Pericardium fibroblast (primary cell): ENCODE measurements around the gene BCR.

DNA sequence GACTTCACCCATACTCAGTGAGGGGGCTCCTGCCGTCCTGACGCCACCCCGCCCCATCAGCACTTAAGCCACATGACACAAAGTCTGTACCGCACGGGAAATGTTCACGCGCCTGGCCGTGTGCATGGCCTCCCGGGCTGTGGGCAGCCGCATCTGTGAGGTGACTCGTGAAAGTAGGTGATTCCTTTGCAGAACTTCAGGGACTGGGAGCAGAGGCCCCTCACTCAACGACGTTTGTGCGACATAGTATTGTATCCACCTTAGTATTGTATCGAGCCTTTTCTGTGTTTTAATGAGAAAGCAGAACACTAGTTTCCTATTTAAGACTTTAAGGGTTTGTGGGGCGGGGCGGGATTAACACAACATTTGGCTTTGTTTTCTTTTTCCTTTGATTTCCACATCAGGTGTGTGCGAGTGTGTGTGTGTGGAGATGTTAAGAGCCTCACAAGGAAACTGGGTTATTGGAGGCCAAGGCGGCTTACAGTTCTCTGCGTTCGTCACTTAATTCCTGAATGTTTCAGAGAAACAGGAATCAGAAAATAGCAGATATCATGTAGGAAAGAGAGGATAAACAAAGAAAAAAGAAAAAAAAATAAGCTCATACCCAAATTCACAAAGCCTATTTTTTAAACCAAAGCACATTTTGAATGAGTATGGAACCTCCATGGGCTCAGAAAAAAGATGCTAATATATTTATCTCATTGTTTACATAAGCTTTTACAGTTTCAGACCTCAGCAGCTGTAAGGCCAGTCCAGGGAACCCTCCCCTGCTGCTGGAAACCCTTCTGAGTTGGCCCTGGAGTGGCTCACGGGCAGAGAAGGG, 18.1 kb upstream of the TMEM191C start:
- RAMPAGE, long total RNA, result no peak

- RAMPAGE, long total RNA, result no peak
These were observed 205 bp downstream of the TMEM191C start for GRCh38 chr22:21467438-21467745.

GRCh38 chr22:21650913-21651356, 8.8 kb downstream of the SDF2L1 start:
- RAMPAGE, long total RNA, result no peak

DNA sequence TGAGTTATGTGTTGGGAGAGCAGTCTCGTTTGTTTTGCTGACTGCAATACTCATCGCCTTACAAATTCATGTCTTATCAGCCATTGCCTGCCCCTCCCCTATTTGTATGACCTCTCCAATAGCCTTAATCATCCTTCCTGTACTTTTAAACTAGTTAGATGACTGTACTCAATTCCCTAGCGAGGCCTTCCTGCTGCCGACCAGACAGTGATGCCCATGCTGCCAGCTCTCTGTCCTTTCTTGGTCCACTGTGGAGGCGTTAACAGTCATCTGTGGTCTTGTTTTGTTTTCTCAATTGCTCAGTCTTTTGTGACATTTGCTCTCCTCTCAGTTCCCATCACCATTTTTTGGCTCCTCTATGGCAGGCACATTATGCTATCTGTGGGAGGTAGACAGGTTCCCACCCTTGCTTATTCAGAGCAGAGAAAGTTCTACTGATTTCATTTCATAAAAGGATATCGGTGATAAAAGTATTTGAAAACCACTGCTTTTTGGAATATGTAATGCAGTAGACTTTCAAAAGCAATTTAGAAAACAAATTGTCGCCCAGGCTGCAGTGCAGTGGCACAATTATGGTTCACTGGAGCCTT, 20.4 kb upstream of the YPEL1 start:
- RAMPAGE, long total RNA, result no peak

DNA sequence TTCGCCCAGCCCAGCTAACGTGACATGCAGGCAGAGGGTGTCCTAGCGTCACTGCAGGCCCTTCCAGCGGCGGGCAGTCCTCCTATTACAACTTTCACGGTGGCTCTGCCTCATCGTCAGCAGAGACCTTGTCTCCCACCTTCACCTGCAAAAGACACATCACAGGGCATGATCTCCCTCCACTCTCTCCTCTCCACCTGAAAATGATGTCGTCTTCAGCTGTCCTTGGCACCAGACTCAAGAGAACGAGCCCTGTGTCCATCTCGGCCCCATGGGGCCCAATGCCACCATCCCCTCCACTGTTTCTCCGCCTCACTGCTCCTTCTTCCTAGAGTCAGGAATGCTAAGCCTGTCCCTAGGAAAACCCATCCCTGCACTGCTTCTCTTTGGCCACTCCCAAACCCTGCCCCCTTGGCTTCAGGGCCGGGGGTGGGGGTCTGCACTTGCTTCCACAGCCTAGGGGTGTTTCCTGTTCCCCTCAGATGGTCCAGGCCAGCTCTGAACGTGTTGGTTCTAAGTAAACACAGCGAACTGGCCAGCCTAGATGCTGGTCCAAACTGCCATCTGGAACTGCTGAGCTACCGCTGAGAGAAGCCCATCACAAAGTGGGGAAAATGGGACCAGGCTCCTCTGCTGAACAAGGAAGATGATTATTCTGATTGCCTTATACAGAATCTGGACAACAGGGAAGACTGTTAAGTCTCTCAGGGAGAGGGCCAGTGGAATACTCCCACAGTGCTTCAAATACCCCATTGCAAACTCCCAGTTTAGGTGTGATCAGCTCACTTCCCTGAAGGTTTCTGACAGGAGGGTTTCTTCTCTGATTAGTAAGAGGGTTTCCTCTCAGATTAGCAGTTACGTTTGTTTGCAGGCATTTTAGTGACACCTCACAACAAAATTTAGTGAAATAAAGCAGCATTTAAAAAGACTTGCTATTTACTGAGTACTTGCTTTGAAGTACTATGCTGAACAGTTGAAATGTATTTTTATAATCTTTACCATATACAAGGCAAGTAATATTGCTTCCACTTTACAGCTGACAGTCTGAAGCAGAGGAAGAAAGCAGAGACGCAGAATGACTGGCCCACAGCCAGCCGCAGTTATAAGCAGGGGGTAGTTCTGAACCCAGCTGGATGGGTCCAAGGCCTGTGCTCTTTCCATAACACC, 23.5 kb upstream of the YPEL1 start:
- RAMPAGE, long total RNA, result no peak

DNA sequence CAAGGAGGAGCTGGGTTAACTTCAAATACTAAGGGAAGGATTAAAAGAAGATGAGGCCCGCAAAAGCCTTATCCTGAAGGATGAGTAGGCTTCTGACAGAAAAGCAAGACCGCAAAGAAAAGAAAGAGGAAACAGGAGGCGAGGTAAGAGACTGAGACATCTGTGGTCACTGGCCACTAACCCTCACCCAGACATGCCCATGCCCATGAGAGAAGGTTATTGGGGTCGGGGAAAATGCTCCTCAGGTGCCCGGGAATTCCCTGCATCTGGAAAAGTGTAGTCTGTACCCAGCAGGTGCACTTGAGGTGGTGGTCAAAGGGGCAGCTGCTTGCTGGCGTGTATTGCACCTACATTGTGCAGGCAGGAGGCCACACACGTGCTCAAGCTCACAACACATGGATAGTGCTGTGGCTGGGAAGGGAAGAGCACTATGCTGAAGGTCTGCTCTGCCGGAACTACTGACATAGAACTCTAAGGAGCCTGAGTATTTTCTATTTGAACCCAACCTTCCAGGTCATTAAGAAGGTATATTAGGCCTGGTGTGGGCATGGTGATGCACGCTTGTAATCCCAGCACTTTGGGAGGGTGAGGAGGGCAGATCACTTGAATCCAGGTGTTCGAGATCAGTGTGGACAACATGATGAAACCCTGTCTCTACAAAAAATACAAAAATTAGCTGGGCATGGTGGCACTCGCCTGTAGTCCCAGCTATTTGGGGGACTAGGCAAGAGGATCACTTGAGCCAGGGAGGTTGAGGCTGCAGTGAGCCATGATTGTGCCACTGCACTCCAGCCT, 50.2 kb downstream of the MAPK1 start:
- RAMPAGE, long total RNA, result no peak

DNA sequence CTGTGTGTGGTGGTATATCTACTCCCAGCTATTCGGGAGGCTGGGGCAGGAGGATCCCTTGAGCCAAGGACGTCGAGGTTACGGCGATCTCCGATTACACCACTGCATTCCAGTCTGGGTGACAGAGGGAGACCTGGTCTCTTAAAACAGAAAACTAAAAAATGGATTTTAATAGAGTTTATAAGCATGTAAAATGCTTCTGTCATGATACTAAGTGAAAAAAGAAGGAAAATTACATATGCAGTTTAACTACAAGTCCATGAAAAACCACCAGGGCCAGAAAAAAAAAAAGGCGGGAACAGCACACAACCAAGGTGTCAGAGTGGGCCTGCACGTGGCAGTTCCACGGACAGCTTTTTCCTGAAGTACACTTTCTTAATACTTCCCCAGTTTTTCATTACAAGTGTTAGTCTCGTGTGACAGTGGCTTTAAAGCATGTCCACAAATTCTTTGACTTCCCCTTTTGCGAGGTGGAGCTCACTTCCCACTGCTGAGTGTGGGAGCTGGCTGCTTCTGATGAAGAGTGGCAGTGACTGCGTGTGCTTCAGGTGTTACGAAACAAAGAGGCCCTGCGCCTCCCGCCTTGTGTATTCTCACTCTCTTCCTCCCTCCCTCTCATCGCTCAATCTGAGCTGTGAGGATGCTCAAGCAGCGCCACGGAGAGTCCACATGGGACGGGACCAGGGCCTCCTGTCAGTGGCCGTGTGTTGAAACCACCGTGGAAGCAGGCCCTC, 16.5 kb downstream of the PPM1F start:
- RAMPAGE, long total RNA, result no peak

- RAMPAGE, long total RNA, result start-site peak on the plus strand at chr22:21938225-21938331, 50 and 36 reads in 2 replicates
These were observed 14.7 kb downstream of the PPM1F start for GRCh38 chr22:21937724-21938522.

GRCh38 chr22:21960096-21961131, 7.8 kb upstream of the PPM1F start:
- RAMPAGE, long total RNA, result no peak

- RAMPAGE, long total RNA, result no peak
These were observed 41.1 kb upstream of the TOP3B start for GRCh38 chr22:22023612-22024111.

GRCh38 chr22:22156680-22157533, 87.7 kb upstream of the VPREB1 start:
- RAMPAGE, long total RNA, result no peak

DNA sequence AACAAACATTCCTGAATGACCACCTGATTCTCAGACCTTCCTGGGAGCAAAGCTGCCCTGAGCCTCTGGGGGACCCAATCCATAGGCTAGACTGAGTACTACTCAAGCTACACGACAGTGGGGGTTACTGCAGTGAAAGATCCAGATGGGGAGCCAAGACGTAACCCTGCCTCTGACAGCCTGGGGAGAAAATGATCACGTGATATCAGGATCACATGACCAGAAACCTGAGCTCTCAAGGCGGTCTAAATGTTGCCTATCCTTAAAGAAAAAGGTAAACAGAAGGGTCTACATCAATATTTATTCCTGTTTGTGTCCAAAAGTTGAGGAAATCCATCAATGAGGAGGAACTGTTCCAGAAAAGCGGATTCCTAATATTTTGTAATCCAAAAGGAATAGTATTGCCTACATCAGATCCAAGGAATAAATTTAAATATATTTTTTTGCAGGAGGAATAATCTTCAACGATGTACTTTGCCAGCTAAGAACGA, 76.0 kb upstream of the VPREB1 start:
- RAMPAGE, long total RNA, result no peak

DNA sequence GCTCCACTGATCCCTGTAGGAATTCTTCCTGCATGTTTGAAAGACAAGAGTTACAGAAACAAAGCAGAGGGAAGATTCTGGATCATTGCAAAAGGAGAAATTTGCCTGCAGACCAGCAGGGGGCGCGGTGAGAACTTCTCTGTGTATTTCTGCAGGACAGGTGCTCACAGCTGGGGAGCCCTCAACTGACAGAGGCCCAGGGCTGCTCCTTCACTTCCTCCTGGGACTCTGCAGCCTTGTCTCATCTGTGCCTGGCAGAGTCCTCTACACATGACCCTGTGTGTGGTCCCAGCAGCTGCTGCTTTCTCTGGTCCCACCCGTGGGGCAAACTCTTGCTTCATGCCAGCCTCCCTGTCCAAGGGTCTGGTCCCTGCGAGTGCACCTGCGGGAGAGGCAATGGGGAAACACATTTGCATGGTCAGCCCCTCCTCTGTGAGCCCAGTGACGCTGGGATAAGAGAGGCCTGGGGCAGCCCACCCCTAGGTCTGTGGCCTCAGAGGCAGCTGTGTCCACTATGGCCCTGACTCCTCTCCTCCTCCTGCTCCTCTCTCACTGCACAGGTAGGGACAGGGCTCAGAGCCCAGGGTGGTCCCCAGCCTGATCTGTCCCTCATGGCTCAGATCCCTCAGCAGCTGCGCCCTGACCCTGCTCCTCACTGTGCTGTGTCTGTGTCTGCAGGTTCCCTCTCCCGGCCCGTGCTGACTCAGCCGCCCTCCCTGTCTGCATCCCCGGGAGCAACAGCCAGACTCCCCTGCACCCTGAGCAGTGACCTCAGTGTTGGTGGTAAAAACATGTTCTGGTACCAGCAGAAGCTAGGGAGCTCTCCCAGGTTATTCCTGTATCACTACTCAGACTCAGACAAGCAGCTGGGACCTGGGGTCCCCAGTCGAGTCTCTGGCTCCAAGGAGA, 43.2 kb upstream of the VPREB1 start:
- RAMPAGE, long total RNA, result no peak

- RAMPAGE, long total RNA, result no peak
These were observed 47.1 kb downstream of the VPREB1 start for GRCh38 chr22:22291547-22292258.

GRCh38 chr22:22409275-22409959, 99.1 kb downstream of the ZNF280B start:
- RAMPAGE, long total RNA, result no peak

DNA sequence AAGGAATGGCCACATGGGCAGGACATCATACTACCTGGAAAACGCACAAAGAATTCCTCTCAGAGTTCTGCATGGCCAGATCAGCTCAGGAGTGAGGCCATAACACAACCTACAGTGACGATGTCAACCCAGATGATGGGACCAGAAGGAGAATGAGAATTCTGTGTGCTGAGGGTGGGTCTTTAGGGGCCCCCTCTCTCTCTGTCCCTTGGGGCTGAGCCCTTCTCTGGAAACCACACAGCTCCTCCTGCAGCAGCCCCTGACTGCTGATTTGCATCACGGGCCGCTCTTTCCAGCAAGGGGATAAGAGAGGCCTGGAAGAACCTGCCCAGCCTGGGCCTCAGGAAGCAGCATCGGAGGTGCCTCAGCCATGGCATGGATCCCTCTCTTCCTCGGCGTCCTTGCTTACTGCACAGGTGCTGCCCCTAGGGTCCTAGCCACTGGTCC, 7.2 kb upstream of the IGLL5 start:
- RAMPAGE, long total RNA, result no peak

GRCh38 chr22:22927888-22928192, 40.2 kb downstream of the IGLL5 start:
- RAMPAGE, long total RNA, result no peak

- RAMPAGE, long total RNA, result no peak
These were observed at the start of gene BCR for GRCh38 chr22:23180301-23181299. Gene BCR, plus strand, starts transcription at chr22:23180509.

DNA sequence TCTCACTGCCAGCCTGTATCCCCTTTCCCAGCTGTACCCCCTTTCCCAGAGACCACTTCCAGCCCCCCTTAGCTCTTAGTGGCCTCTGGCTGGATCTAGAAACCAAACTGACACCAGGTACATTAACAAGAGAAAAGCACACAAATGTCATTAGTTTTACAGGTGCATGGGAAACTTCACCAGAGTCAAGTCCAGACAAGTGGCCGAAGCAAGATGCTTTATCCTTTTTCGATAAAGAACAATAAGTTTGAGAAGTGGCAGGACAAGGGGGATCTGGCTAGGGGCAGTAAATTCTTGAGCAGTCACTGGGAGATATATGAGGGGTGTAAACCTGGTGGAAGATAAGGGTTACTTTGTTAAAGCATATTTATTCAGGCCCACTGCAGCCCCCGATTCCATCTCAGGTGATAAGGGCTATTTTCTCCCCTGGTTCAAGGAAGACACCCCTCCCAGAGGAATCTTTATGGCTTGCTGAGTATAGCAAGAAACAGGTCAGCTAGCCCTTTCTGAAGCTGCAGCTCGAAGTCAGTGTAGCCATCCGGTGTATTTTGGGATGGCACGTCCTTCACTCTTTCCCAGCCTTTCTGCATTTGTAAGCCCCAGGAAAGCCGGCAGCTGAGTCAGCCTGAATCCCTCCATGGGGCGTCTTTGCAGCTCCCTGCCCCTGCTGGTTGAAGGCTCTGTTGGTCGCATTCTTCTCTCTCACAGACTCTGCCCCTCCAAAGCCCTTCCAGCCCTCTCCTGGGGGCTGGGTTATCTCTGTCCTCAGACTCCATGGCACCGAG, 61.8 kb downstream of the BCR start:
- RAMPAGE, long total RNA, result no peak

- RAMPAGE, long total RNA, result no peak
These were observed 121.2 kb downstream of the IGLL1 start for GRCh38 chr22:23458687-23459442.